Glomerular endothelial cell (primary cell): ENCODE results near the gene LFNG.

DNA sequence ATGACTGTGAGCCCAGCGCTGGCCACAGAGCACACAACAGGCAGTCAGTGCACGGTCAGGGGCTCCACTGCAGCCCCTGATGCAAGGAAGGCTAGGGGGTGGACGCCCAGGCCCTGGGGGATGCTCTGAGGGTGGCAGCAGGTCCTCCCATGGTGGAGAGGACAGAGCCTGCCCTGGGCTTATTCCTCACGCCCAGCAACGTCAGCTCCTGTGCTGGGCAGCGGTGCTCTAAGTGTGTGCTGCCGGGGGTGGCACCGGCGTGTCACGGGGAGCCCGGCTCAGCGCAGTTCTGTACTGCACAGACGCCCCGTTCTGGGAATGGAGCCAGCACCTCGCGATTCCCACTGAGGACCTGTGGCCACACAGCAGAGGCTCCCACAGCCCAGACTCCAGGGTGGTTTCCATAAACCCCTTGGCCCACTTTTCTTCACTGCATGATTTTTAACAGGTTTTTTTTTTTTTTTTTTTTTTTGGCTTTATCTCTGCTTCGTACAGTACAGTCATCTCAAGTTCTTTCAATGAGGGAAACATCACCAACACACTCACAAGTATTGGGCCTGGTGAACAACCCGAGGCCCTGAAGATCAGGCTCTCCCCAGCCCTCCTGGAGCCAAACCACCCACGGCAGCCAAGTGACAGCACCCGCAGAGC lies 223.0 kb downstream of the MAD1L1 start:
- RAMPAGE, long total RNA: no peak

DNA sequence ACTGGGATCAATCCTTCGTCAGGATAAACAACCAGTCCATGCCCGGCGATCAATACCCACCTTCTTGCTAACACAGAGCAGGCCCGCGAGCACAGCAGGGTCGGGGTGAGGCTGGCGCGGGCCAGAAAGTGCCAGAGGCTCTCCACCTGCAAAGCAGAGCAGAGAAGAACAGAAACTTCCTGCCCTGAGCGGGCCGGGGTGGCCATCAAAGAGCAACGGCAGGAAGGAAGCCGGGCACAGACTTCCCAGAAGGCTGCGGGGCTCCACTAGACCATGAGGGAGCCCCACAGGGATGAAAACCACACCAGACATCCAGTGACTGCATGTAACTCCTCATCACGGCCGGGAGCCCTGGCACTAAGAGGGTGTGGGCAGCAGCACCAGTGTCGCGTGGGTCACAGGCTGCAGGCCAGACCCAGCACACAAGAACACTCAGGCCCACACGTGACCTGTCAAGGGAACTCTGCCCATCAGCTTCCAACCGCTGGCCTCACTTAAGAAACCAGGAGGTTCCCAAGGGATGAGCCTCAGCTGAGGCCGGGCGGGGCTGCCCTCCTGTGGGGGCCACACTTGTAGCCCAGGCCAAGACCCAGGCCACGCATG lies 166.2 kb downstream of the MAD1L1 start:
- RAMPAGE, long total RNA: no peak

DNA sequence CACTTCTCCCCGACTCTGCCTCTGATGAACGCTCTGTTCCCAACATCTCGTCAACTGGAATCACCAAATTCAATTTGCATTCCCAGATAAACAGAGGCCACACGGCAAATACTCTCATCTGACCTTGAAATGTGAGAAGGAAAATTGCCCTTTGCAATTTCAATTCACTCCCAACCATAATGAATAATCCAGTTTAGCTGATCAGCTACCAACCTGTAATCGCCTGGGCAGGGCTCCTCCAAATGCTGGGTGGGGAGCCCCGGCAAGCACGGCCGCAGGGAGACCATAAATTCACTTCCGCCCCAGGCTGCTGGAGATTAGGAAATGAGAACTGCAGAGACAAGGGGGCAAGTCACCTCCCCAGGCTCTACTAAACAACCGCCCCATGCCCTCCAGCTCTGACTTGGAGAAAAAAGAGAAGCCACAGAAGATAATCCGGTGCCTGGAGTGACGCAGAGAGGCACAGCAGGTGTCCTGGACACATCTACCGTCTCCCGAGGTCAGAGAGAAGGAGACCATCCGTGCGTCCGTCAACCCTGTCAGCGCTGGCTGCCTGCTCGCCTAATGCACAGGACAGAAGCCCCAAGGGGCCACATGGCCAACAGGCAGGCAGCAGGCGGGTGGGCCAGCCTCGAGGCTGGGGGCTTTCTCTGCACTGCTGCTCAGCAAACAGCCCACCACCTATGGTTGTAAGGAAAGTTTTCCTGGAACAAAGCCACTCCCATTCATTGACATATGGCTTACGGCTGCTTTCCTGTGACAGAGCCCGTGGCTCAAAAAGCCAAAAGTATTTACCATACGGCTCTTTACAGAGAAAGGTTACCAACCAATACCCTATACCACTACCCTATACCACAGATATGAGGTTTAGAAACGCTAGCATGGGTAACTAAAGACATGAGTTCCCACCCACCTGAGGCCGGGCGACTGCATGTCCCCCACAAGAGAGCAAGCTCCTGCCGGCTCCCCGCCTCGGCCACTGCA lies 153.0 kb downstream of the MAD1L1 start:
- RAMPAGE, long total RNA: no peak

DNA sequence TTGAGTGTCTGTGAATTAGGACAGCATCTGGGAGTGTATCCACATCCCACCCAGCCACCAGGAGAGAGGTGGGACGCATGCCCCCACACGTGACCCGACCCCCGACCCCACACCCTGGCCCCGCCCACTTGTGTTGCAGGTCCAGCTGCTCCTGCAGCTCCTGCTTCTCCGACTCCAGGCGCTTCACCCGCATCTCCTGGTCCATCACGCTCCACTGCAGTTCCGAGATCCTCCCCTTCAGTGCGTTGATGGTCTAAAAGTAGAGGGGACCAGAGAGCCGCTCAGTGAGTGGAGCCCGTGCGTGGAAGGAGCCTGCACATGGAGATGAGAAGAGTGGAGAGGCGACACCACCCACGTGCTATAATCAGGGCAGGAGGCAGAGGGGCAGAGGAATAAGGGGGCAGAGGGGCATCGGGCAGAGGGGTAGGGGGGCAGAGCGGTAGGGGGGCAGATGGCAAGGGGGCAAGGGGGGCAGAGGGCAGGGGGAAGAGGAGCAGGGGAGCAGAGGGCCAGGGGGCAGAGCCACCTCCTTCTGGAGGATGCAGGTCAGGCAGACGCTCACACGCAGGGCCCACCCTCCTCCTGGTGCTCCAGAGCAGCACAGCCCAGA lies 13.4 kb downstream of the MAD1L1 start:
- RAMPAGE, long total RNA: no peak

DNA sequence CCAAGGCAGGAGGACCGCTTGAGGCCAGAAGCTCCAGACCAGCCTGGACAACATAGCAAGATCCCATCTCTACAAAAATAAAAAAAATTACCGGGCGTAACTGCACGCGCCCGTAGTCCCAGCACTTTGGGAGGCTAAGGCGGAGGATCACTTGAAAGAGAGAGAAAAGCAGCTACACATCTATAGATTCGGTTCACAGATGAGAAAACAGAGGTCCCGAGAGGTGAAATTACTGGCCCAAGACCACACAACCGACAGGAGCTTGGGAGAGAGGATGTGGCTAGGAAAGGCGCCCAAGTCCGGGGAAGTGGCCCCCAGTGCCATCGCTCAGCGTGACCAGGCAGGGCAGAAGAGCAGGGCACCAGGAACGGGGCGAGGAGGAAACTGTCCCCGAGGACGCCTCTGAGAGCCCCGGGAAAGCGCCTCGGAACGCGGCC lies 596 bp downstream of the SNX8 start:
- RAMPAGE, long total RNA: no peak

DNA sequence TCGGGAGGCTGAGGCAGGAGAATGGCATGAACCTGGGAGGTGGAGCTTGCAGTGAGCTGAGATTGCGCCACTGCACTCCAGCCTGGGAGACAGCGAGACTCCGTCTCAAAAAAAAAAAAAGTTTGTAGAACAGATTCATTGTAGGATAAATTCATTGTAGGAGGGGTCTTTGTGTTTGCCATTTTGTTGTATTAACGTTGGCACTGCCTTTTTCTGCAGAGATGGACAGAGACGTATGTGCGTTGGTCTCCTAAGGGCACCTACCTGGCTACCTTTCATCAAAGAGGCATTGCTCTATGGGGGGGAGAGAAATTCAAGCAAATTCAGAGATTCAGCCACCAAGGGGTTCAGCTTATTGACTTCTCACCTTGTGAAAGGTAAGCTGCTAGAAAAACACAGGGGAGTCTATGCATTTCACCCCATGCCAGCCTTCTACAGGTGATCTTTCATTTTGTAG lies 9.6 kb downstream of the EIF3B start:
- RAMPAGE, long total RNA: no peak

- RAMPAGE, long total RNA: no peak
Observed at GRCh38 chr7:2390264-2390957, 13.0 kb upstream of the CHST12 start.

DNA sequence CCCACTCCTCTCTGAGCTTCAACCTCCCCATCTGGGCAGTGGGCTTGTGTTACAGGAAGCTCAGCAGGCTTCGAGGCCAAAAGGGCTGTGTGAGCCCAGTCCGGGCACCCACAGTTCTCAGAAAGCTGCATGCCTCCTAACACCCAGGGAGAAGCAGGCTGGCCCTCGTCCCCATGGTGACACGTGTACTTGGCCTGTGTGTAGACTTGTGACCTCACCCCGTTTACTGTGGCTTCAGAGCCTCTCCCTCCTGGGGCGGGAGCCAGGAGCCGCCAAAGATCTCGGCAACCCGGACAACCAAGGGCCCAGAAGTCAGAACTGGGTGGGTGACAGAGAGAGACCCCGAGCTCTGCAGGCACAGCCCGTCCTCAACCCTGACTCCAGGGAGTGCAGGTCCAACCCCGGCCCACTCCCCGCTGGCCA lies 2.3 kb upstream of the GRIFIN start:
- RAMPAGE, long total RNA: no peak

- RAMPAGE, long total RNA: no peak
Observed at GRCh38 chr7:2510772-2511186, 8.8 kb upstream of the LFNG start.

DNA sequence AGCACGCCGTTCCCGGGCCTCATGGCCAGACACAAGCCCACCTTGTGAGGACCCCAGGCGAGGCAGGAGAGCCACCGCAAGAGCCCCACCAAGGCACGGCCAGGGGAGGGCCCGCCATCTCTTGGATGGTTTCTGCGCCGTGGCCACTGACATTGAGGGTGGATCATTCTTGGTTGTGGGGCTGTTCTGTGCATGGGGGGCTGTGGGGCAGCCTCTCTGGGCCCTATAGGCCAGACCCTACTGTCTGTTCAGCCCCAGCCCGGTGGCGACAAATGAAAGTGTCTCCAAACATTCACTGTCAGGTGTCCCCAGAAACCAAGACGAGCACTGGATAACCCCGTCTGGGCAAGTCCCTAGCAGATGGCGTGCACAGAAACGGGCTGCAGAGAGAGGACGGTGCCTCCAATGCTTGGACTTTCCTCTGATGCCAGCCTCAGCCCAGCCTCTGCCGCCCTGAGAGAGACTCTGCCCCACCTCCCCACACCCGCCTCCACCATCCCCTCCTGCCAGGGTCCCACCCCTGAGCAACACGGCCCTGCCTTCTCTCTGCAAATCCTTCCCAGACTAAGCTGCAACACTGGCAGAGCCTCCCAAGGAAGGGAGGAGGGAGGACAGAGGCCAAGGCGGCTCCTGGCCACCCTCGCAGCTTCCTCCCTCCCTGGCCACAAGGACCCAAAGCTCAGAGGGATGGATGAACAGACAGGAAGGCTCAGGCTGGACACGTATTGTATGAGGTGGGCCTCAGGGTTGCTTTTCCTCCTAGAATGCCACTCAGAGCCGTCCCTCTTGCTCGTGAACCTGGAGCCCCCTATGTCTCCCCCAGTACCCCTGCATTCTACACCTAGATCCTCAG lies 7.4 kb upstream of the LFNG start:
- RAMPAGE, long total RNA: no peak

DNA sequence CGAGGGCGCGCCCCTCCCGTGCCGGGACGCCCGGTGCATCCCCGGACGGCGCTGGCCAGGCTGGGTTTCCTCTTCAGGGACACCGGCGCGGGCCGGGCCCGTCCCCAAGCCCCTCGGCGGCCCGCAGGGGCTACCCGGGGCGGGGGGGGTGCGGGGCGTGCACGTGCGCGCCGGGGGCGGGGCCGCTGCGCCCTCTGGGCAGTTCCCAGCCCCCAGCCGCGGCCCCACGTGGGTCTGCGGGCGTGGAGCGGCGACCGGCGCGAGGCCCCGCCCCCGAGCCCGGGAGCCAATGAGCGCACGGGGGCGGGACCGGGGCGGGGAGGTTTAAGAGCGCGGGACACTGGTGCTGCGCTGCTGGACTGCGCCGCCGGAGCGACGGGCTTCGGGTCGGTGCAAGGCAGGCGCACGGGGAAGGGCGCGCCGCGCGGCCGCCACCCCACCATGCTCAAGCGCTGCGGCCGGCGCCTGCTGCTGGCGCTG lies at the start of gene LFNG:
Gene LFNG (plus strand): TSS at position 354 of the 480 bp plus-strand sequence.
- RAMPAGE, long total RNA: no peak

GRCh38 chr7:2527115-2527602 lies 7.6 kb downstream of the LFNG start:
- RAMPAGE, long total RNA: no peak

GRCh38 chr7:2565033-2565455 lies 6.3 kb downstream of the IQCE start:
- RAMPAGE, long total RNA: no peak

DNA sequence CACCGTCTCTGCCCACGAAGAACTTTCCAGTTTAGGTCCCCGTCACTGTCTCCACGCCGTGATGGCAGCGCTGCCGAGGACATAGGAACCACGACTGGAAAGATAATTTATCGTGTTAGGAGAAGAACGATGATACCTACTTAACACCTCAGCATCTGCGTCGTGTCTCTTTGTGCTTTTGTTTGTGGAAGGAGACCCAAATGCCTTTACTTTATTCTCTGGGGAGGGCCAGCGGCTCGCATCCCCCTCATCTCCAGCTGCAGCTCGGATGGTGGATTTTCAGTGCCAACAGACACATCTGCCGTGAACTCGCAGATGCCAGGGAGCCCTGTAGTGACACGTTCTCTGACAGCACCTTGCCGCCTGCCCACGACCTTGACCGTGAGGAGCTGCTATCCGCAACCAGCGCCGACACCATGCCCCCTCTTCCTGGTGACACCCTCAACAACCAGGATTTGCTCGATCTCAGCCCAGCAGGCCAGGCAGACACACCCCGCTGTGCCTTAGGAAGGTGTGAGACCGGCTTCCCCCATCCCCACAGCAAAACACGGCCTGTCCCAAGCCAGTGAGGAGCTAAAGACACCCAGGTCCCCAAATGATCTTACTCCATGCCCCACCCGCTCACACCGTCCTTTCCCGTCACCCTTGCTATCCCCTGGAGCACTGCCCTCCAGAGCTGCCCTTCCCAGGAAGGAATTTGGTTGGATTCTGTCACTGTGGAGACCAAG lies 21.5 kb upstream of the TTYH3 start:
- RAMPAGE, long total RNA: no peak

DNA sequence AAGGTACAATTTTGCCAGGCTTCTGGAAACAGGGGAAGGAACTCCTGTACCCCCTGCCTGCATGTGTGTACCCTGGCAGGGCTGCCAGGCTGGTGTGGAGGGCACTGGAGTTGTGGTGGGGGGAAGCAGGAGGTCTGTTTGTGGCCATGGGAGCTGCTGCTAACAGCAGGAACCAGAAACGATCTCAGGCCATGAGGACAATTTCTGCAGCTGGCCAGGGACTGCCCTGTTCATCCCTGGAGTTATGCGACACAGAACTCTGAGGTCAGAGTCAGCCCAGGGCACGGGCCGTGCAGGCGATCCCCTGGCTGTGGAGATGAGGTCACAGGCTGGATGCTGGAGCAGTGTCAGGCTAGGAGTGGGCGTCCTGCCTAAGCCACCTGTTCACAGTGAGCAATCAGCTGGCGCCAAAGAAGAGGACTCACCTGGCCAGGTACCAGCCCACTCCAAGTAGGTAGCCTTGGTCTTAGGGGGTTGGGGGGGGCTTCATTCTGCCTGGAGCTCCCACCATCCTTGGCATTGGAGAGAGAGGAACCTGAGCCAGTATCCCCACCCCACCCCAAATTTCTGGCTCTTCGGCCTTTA lies 2.1 kb upstream of the TTYH3 start:
- RAMPAGE, long total RNA: no peak

DNA sequence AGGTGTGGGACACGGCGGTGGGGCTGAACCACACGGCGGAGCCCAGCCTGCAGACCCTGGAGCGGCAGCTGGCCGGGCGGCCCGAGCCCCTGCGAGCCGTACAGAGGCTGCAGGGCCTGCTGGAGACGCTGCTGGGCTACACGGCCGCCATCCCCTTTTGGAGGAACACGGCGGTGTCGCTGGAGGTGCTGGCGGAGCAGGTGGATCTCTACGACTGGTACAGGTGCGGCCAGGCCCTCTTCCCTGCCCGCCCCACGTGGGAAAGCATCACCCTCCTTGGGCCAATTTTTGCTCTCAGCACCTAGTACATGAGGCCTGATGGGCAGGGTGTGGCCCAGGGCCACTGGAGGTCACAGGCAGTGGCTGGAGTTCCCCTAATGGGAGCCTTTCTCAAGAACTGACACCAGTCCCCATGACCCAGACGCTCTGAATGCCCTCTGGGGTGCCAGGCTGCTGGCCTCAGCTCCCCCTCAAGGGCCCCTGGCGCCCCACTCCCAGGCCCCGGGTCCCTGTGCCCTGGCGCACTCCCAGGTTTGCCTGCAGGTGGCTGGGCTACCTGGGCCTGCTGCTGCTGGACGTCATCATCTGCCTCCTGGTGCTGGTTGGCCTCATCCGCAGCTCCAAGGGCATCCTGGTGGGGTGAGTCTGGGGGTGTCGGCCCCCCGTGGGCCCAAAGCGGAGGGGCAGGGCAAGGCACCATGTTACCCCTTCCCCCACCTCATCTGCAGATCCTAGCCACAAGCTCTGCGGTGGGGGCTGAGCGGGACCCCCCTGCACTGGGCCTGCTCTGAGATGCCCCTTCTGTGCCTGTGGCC lies 15.8 kb downstream of the TTYH3 start:
- RAMPAGE, long total RNA: no peak

- RAMPAGE, long total RNA: no peak
Observed at GRCh38 chr7:2649035-2649775, 17.4 kb downstream of the TTYH3 start.

DNA sequence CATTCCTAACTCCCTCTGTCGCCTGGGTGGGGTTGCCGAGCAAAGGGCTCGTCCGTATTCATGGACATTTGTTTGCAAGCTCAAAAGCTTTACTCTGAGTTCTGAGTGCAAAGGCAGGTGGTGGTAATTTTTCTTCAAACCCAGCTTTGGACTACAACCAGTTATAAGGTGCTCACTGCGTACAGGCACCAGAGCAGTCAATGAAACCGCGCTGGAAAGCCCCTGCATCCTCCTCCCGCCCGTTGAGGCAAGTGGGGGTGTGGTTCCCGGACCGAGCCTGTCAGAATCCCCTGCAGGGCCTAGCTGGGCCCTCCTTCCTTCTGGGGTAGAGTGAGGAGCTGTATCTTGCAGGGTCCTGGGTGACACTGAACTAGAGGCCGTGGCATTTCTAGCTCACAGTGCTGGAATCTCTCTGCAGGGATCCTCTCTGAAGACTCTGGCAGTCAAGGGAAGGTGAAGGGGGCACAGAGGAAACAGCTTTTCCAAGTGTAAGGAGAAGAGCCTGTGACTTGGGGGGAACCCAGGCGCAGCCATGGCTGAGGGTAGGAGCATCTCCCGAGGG lies 22.3 kb downstream of the AMZ1 start:
- RAMPAGE, long total RNA: no peak

GRCh38 chr7:2715590-2715988 lies 27.6 kb downstream of the AMZ1 start:
- RAMPAGE, long total RNA: no peak

- RAMPAGE, long total RNA: no peak
Observed at GRCh38 chr7:2802613-2803075, 41.5 kb downstream of the GNA12 start.